Parotid gland (tissue), 1 donor: ENCODE data around the gene RPRM.

GRCh38 chr2:148261715-148262341 lies 240.9 kb downstream of the MBD5 start:
- PRO-cap, result no peak

DNA sequence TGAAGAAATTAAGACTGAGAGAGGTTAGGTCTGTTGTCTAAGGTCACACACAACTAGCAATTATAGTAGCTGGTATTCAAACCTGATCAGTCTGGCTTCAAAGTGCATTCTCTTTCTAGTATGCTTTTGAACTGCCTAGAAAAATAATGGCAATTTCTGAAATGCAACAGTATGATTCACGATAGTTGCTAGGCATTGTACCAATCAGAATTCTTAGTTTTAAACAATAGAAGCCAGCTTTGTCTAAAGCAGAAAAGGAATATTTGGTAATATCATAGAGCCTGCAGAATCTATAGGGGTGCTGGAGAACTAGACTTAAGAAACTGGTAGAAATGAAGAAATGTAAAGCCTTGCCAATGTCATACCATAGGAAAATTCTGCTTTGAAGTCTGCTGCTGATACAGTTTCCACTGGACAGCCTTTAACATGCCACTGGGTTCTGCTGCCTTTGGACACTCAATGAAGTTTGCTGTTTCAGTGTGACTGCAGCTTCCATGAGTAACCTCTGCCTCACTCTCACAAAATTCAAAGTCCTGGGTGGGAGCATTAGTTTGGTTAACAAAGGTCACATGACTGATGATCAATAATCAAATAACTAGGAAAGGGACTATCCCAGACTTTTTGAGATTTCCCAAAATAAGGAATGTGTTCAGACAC lies 243.6 kb downstream of the MBD5 start:
- PRO-cap, result no peak

GRCh38 chr2:148644849-148645648 lies 498 bp downstream of the EPC2 start:
- PRO-cap, result unidirectional peak, plus-strand start at chr2:148645439

DNA sequence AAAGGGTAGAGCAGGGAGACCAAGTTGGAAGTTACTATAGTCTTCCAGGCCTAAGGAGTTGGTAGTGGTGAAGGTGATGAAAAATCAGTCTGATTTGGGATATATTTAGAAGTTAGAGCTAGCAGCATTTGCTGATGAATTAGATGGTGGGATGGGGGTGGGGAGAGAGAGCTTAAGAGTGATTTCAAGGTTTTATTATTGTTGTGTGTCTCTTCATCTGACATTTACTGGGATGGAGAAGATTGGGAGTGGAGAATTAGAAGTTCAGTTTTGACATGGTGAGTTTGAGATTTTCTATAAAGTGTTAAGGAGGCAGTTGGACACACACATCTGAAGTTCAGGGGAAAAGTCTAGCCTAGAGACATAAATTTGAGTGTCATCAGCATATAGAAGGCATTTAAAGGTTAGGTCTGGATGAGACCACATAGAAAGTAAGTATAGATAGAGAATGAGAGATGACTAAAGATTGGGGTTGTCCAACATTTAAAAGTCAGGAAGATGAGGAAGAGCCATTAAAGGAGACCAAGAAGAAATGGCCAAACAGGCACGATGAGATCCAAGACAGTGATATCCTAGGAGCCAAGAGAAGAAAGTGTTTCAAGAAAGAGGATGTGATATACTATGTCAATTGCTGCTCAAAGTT lies 72.9 kb downstream of the LYPD6B start:
- PRO-cap, result no peak

DNA sequence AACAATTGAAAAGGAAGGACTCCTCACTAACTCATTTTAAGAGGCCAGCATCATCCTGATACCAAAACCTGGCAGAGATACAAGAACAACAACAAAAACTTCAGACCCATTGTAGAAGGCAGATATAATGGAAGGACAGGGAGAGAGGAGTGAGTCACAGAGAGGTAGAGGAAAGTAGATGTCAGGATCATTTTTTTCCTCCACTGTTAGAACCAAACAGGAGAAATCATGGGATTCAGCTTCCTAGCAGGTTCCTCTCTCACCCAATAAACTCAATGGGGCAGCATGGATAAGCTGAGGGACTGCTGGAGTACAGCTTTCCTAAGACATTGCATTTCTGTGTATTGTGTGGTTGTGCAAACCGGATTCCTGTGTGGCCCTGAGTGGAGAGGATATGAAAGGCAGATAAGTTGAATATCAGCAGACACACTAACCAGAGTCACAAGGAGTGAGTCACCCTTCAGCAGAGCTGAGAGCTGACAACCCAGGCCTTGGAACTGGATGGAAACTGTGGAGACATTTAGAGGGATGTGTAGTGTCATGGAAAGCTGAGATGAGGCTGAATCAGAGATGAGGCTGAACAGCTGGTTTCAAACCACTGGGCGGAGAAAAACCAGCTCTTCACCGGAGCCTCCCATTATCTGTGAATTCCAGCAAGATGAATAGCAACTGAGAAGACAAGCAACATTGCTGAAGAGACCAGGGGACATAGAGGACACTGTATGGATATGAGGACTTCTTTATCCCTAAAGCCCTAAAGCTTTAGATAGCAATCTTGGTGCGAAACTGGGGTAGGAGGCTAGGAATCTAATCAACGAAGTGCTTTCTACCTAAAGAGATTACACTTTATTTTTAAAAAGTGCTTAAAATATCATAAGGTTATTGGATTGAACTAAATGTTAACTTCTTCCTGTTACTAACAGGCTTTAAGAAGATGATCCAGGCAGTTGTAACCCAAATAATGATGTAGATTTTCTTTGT lies 61.1 kb upstream of the MMADHC start:
- PRO-cap, result no peak

DNA sequence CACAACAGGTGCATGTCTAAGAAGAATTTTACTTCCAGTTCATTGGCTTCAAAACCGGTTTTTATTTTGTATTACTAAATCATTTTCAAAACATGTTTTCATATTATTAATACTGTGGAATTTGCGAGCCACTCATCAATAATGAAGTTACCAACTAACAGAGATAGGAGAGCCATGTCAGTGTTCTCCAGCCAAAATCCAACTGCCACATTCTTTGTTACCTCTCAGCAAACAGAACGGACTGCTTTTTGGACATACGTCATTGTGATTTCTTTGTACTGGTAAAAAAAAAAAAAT lies 414.2 kb upstream of the MMADHC start:
- PRO-cap, result no peak

DNA sequence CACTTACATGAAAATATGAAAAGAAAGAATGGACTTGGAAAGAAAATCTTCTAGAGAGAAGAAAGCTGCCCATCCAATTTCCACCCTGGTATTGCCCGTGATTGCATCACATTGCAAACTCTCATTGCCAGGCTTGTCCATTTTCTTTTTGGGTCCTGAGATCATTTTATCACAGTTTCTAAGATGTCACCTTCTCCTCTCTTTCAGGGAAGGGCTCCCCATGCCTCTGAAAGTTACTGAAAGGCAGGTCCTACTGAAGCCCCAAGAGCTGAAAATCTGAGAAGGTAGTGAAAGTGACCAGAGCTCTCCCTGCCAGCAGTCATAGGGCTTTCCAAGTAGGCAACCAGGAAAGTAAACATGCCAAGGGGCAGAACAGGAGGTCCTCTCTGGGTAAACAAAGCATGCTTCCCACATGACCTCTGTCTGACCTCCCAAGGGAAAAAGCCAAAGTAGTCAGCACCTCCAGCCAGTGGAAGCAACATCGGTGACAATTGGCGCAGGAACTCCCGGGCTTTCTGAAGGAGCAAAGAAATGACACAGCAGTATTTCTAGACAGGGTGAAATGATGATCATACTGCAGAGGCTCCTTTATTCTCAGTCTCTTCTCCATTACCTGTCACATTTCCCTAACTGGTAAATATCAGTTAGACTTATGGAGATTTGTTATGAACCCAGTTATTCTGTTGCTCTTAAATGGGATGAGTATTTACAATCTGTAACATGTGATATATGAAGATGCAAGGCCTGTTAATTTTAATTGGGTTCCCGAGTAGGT lies 321.2 kb downstream of the RND3 start:
- PRO-cap, result no peak

- PRO-cap, result no peak
Measured at GRCh38 chr2:150476706-150477365, 10.6 kb downstream of the RND3 start.

DNA sequence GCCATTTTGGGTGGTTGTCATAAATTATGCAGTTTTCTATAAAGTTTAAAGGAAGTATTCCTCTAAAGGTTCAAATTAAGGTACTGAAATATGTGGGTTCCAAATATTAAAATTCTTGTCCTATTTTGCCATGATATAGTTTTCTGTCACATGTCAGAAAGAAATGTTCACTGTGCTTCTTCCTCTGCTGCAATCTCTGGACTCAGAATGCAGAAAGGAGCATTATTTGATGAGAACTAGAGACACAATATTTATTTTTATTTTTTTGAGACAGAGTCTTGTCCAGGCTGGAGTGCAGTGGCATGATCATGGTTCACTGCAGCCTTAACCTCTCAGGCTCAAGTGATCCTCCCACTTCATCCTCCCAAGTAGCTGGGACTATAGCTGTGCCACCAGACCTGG lies 10.3 kb upstream of the CACNB4 start:
- PRO-cap, result no peak

DNA sequence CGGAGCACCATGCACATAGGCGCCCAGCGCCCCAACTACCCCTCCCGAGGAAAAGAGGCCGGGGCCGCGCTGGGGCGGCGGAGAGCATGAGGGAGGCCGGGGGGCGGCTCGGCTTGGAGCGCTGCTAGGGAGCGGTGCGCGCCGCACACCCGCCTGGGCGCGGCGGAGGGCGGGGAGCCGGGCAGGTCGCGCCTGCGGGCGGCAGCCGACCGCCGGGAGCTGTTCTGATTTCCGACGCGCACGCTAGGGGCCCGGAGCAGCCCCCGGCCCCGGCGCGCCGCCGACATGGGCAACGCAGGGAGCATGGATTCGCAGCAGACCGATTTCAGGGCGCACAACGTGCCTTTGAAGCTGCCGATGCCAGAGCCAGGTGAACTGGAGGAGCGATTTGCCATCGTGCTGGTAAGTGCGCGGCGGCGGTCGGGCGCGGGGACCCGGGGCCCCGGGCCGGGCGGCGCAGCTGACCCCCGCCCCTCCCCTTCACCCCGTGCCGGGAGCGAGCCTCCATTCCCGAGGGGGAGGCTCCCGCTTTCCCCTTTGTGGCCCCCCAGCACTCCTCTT lies 425 bp downstream of the FMNL2 start:
- PRO-cap, result no peak

GRCh38 chr2:152644193-152644965 lies 72.9 kb downstream of the PRPF40A start:
- PRO-cap, result no peak

DNA sequence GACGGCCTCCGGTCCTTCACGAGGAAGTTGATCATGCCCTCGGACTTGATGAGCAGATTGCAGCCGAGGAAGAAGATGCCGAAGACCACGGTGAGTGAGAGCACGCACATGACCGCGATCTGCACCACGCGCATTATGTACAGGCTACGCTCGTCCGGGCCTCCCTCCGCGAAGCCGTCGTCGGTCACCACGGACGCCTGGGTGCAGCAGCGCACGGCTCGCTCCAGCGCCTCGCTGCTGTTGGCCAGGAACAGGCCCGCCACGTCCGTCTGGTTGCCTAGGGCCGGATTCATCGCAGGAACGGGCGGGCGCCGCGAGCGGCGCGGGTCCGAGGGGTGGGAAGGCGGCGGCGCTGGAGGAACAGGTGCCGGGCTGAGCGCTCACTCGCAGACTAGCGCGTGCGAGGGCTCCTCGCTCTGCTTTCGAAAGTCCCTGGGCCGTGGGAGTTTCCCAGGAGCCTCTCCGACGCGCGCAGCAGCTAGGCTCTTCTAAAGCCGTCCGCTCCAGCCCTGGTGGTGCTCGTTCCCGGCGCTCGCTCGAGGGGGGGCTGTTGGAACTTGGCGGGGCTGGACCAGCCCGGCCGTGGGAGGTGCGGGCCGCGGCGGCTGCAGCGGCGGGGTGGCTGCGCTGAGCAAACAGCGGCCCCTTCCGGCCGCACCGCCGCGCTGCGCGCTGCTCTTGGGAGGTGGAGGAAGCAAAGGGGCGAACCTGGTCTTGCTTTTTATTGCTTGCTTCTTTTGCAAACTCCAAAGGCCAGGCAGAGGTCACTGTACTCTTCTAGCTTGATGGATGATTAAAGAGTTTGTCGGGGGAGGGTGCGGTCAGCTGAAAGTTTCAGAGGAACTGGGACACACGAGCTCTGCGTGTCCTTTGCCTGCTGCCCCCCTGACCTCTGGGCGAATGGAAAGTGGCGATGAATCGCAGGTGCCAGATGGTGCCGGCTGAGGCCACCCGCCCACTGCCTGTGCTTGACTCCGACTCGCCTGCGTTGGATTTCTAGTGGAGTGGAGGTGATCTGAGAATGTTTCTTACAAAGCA lies at the start of gene RPRM:
Gene RPRM (minus strand): TSS at position 490 of the 1,038 bp plus-strand sequence.
- PRO-cap, result no peak

- PRO-cap, result no peak
Measured at GRCh38 chr2:153509215-153509521, 30.6 kb upstream of the RPRM start.

GRCh38 chr2:153872445-153872875 lies 738 bp downstream of the GALNT13 start:
- PRO-cap, result no peak

- PRO-cap, result no peak
Measured at GRCh38 chr2:154791387-154791958, 93.0 kb downstream of the KCNJ3 start.

- PRO-cap, result unidirectional peak, plus-strand start at chr2:156322200
Measured at GRCh38 chr2:156321976-156322637, 10.4 kb downstream of the NR4A2 start.

- PRO-cap, result bidirectional peak, plus-strand start at chr2:156341919, minus-strand start at chr2:156341643
Measured at GRCh38 chr2:156341013-156342109, 8.8 kb upstream of the NR4A2 start.

- PRO-cap, result no peak
Measured at GRCh38 chr2:157170374-157170677, 87.2 kb upstream of the GALNT5 start.

GRCh38 chr2:157411432-157411995 lies 32.4 kb downstream of the CYTIP start:
- PRO-cap, result no peak

DNA sequence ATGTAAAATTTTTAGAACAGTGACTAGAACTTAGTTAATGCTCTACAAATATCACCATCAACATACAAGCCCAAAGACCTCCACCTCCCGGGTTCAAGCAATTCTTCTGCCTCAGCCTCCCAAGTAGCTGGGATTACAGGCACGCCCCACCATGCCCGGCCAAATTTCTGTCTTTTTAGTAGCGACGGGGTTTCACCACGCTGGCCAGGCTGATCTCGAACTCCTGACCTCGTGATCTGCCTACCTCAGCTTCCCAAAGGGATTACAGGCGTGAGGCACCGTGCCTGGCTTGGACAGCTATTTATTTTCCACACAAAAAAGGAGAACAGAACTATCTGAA lies 24.9 kb downstream of the CYTIP start:
- PRO-cap, result no peak